A375 (cell line): ENCODE results near the gene MEP1A.

DNA sequence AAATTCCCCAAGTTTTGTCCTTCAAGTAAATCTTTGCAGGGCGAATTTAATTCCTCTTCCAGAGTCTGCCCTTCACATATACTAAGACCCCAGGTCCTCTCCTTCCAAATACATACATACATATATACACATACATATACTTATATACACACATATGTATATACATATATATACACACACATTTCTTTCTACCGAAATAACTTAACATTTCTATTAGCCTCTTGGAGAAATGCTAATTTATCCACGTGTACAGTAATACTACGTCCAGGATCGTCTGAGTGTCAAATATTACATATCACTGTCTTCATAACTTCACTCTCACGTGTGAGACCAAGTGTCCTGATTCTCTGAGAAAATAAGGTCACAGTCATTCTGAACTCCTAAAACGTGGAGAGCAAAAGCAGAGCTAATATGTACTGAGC, 984 bp downstream of the SUPT3H start:
- RAMPAGE, long total RNA, result no peak

DNA sequence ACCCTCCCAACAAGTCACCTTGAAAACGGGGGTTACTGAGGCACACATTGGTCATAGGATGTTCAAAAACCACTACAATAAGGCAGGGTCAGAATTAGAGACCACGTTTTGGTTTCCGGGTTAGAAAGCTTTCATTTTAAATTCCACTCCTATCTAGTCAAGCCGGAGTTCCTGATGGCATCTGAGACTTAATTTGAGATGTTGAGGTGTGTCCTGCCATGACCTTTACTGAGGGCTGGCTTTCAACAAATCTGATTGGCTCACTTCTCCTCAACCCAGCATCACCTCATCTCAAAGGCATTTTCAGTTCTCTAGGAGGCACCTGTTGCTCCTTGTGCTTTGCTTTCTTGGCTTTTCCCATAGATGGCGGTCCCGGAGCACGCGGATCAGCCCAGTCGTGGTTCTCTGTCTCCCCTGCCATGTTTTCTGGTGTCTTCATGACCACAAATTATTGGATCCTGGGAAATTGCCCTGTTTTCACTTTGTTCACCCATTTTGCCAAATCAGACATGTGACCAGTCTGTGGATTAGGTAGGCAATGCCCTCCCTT, 230.8 kb upstream of the SUPT3H start:
- RAMPAGE, long total RNA, result no peak

DNA sequence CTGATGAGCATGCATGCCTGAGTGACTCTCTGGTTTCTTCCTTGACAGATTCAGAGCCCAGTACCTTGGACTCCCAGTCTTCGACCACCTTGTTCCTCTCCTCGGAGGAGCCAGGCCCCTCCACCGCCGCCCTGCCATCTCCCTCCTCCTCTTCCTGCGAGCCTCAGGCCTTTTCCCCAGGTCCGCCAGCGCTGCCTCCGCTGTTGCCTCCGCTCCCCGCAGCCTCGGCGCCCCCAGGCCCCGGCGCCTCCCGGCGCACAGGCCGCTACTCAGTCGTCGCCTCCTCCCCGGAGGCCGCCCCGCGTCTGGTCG, 285.3 kb upstream of the SUPT3H start:
- RAMPAGE, long total RNA, result no peak

- RAMPAGE, long total RNA, result no peak
Observed at GRCh38 chr6:45951527-45952539, 63.8 kb downstream of the CLIC5 start.

- RAMPAGE, long total RNA, result no peak
Observed at GRCh38 chr6:46053034-46053598, 37.5 kb upstream of the CLIC5 start.

GRCh38 chr6:46053599-46054195, 38.0 kb upstream of the CLIC5 start:
- RAMPAGE, long total RNA, result no peak

- RAMPAGE, long total RNA, result no peak
Observed at GRCh38 chr6:46054405-46054905, 38.8 kb upstream of the CLIC5 start.

DNA sequence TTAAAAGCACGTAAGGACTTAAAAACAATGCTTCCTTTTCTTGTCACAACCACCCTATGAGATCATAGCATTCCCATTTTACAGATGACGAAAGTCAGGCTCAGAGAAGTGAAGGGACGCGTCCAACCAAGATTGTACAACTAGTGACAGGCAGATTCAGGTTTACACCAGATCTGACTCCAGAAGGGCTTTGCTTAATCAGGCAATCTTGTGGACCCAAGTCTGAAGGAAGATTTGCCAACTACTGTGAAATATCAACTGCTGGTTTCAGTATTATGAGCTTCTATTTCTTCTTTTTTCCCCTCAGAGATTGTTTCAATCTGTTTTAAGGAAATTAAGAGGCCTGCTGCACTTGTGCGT, 902 bp downstream of the ENPP4 start:
- RAMPAGE, long total RNA, result no peak

DNA sequence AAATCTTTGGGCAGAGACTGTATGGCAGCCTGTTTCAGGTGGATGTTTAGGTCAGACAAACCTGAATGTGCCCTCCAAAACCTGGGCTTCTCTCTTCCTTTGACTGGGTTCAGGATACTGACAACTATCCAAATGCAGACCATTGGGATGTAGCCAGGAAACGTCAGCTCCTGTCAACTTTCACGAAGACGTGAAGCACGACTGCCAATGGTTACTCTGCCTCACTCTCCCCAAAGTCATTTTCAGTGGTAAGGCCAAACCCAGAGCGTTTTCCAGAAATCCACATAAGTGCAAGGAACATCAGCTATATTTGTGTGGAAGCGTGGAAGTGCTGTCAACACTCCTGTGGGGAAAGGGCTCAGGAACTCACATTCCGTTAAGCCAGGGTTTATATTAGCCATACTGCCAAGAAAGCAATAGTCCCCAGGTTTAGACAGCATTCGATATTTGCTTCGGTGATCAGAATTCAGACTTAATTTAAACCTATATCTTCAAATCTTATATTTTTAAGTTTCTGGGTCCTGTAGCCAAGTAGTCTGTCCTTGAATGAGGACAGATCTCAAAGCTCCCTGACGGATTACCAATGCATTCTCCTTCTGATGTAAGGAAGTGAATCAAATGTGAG, 20.2 kb upstream of the RCAN2 start:
- RAMPAGE, long total RNA, result no peak

- RAMPAGE, long total RNA, result no peak
Observed at GRCh38 chr6:46771095-46771612, 22.0 kb upstream of the MEP1A start.

GRCh38 chr6:46793193-46793653, at the start of gene MEP1A:
Gene MEP1A (plus strand): TSS chr6:46793389.
- RAMPAGE, long total RNA, result no peak

- RAMPAGE, long total RNA, result no peak
Observed at GRCh38 chr6:46919551-46920030, 2.1 kb downstream of the ADGRF5 start.

DNA sequence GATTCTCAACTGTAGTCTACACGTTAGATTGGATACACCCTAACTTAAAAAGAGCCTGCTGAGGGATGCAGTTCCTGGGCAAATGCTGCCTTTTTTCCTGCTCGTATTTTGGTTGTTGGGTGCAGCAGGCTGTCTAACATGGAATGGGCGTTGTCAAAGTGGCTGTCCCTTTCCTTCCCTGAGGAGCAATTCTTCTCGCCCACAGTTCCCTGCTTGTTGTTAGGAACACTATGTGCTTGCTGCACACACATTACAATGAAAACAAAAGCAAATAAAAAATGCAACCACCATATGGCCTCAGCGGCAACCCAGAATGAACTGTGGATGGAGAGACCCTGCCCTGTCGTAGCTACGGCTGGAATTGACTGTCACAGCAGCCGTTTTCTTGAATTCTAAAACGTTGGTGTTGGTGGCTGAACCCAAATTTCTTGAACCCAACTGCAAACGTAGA, 1.8 kb upstream of the ADGRF5 start:
- RAMPAGE, long total RNA, result no peak

- RAMPAGE, long total RNA, result no peak
Observed at GRCh38 chr6:46932609-46932912, 10.8 kb upstream of the ADGRF5 start.

DNA sequence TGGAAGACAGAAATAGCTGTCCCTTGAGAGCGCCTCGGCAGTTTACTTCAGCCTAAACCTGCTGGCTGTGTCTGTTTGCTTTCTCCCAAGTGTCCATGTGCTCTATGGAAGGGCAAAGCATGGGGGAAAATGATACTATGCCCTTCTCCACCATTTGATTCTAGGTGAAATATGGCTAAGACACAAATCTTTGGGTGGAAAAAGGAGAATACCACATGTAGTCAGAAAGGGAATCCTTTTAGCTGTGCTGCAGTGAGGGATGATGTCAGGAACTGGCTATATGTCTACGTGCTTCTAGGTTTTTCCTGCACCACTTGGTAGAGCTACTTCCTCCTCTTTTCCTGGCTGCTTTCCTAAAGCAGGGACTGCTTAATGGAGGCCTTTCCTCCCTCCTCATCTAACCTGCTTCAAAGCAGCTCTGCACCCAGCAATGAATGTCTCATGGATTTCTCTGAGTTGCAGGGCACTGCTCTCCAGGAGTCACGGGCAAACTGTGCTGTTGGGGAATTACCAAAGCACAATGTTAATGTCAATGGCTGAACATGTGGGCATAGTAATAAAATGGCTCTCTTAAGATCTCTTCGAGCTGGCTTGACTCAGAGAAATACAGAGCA, 29.7 kb upstream of the ADGRF5 start:
- RAMPAGE, long total RNA, result no peak

GRCh38 chr6:47247016-47248108, 62.3 kb downstream of the TNFRSF21 start:
- RAMPAGE, long total RNA, result no peak

- RAMPAGE, long total RNA, result no peak
Observed at GRCh38 chr6:47307673-47308384, 1.9 kb downstream of the TNFRSF21 start.

DNA sequence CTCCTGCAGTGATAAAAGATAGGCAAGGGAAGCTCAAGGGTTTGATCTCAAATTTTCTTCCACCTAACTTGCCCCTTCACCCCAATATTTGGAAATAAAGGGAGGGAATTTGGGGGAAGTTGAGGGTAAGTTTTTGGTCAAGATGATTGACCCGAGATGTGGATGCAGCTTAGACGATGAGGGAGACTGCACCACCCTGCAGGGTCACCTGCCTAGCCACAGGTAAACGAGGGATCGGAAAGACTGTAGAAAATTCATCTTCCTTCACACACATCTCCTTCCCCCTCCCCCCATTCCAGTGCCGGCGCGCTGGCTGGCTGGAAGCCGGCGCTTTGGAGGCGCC, 1.3 kb downstream of the TNFRSF21 start:
- RAMPAGE, long total RNA, result no peak

DNA sequence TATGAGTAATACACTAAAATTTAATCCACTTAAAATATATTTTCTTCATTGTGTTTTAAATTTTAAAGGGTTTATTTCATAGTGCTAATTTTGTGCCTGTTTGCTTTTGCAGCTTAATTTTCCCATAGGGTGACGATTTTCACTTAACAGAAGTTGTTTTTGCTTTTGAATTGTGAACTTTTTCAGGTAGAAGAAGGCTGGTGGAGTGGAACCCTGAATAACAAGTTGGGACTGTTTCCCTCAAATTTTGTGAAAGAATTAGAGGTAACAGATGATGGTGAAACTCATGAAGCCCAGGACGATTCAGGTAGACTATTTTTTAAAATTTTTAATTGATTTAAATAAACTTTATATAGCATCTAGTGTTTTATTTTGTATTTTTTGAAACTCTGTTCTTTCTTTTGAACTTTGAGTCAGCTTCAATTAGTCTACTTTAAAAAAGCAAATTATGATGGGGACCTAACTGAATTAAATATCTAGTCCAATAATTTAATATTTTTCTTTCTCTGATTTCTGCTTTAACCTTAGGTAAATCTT, 76.9 kb downstream of the CD2AP start:
- RAMPAGE, long total RNA, result no peak

DNA sequence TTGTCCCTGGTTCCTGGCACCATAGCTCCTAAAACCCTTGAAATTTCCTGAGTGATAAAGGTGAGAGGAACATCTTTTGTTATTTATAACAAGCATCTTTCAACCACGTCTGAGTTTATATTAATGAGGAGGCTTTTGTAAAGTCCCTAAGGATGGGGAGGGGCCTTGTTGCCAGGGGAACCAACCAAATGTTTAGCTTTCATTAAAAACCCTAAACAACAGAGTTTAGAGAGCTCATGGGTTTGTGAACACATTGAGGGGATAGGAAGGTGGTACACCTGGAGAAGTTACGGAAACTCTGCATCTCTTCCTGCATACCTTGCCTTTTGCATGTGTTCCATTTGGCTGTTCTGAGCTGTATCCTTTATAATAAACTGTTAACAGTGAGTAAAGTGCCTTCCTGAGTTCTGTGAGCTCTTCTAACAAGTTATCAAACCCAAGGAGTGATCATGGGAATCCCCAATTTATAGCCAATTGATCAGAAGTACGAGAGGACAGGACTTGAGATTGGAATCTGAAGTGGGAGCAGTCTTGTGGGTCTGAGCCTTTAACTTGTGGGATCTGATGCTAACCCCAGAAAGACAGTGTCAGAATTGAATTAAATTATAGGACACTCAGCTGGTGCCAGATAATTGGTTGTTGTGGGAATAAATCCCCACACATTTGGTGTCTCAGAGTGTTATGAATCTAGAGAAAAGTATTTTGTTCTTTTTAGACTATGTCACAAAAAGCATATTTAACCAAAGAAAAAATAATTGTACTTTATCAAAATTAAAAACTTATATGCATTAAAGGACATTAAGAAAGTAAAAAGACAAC, 105.7 kb upstream of the ADGRF4 start:
- RAMPAGE, long total RNA, result no peak